GM19239 (cell line): Measurements from ENCODE around the genes KCNK18, SLC18A2, RAB11FIP2, PRLHR and DENND10.

DNA sequence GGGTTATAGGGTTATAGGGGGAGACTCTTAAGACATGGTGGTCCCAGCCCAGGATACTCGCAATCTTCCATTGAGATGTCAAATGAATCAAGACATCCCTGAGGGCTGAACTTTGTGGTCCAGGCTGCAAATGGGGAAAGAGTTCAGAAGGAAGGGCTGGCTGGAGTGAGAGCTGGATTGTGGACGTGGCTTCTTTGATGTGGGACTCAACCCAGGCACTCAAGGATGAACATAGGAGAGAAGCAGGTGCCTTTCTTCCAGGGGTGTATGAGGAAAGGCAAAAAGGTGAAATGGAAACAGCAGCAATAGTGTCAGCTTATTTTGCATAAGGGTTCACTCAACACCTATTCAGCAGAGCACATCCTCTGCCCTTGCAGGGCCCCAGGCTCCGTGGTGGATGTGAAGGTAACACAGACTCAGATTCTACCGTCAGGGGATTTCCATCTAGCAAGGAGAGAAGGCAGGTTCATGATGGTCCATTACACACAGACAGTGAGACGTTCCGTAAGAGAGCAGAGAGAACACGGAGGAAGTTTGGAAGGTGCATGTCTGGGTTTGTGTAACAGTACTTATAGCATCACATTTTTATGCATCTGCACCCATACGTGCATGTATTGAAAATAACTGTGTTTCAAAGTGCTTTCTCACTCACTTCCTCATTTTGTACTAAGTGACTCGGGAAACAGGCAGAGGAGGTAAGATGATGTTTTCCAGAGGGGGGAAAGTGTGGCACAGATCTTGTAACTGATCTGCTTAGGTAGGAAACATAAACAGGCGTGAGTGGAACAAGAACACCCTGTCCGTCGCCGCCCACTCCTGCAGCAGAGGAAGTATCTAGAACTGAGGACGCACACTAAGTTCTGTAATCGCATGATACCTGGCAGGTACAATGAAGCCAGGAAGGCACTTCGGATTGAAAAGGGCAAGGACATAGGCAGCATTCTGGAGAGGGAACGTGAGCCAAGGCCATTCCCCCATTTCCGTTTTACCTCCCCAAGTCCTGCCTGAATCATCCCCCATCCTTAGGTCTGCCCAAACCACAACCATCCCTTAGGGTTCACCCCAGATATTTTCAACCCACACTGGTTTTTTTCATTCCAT is 1.2 kb upstream of the ENO4 start:
- RRBS = no CpG with 5 or more reads among the region's 18 CpGs

- RRBS = 72% methylated on average over 2 of the region's 15 CpGs
These were observed 11.8 kb downstream of the VAX1 start for GRCh38 chr10:117126346-117126566.

DNA sequence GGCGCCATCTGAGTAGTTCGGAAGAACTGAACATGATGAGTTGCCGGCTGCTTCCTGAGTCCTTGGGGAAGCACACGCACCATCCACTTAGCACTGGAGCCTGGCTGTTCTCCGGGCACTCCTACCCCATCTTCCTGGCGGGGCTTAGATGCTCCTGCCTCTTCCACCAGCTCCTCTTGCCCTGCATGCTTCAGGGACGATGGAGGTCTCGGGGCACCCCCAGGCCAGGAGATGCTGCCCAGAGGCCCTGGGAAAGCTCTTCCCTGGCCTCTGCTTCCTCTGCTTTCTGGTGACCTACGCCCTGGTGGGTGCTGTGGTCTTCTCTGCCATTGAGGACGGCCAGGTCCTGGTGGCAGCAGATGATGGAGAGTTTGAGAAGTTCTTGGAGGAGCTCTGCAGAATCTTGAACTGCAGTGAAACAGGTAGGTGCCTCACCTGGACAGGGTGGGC is at the start of gene KCNK18:
TSS of gene KCNK18 (plus strand) at position 200 of the 450 bp plus-strand sequence.
- RRBS = 77% methylated on average over 4 of the region's 10 CpGs

DNA sequence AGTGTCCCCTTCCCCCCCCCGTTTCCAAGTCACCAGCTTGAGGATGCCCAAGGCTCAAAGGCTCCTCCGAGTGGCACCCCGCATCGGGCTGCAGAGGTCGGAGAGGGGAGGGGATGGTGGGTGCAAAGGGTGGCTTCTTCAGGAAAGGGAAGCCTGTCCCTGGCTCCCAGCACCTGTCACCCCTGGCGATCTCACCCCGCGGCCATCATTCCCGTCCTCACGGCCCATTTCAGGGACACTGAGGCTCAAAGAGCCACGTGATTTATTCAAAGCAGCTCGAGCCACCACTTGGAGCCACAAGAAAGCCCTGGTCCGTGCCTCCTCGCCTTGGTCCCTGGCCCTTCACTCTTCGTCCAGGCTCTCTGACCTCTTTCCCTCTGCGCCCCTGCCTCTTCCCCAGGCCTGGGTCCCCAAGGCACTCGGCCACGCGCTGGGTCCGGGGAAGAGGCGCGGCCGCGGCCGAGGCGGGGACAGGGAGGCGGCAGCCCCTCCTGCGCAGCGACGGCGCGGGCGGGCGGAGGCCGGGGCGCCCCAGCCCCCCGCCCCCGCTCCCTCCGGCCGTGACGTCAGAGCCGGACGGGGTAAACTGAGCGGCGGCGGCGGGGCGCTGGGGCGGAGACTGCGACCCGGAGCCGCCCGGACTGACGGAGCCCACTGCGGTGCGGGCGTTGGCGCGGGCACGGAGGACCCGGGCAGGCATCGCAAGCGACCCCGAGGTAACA is at the start of gene SLC18A2:
TSS of gene SLC18A2 (plus strand) at position 610 of the 722 bp plus-strand sequence.
- RRBS = 15% methylated on average over 37 of the region's 64 CpGs

- RRBS = no CpG with 5 or more reads among the region's 6 CpGs
These were observed 34.4 kb downstream of the SLC18A2 start for GRCh38 chr10:117275317-117275741.

- RRBS = no CpG with 5 or more reads among the region's 10 CpGs
These were observed 4.1 kb downstream of the PDZD8 start for GRCh38 chr10:117371119-117371499.

DNA sequence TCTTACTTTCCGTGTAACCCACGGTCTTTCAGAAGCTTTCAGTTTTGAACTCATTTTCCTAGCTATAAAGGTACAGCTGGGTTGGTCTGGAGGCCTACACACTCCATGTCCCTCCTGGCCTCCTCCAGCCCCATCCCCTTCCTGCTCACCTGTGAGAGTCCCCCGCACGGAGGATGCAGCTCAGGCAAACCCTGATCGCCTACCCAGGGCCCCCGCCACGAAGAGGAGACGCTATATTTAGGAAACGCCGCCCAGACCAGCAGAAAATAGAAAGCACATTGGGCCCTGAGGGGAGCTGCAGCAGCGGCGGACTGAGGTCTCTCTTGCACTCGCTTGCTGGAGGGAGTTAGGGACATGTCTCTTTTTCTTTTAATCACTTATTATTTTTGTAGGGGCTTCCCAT is 4.8 kb downstream of the EMX2 start:
- RRBS = no CpG with 5 or more reads among the region's 13 CpGs

GRCh38 chr10:117547734-117548775 is 5.5 kb downstream of the EMX2 start:
- RRBS = no CpG with 5 or more reads among the region's 34 CpGs

DNA sequence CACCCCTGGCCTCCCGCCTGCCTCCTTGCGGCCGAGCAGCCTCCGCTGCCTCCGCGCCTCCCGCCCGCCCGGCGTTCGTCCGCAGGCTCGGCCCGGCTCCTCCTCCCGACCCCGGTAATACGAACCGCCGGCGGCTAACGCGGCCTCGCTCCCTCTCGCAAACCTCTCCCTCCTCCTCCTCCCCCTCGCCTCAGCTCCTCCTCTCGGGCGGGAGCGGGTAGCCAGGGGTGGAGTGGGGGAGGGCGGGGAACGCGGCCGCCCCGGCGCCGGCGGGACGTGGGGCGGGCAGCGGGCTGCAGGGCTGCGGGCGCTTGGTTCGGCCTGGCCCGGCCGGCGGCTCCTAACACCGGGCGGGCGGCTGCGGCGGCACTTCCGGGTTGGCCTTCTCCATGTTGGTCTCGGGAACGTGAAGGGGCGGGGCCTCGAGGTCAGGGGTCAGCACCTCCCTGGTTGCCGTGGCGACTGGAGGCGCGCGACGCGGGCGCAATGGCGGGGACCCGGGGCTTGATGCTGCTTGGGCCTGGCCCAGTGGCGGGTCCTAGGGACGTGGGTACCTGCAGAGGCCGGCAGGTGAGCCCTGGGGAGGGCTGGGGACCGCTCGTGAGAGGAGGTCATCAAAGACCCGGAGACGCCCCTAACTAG is at the start of gene RAB11FIP2:
TSS of gene RAB11FIP2 (minus strand) at position 408 of the 642 bp plus-strand sequence.
- RRBS = 5% methylated on average over 16 of the region's 72 CpGs

GRCh38 chr10:118059890-118060107 is 13.1 kb upstream of the RAB11FIP2 start:
- RRBS = no CpG with 5 or more reads among the region's 4 CpGs

DNA sequence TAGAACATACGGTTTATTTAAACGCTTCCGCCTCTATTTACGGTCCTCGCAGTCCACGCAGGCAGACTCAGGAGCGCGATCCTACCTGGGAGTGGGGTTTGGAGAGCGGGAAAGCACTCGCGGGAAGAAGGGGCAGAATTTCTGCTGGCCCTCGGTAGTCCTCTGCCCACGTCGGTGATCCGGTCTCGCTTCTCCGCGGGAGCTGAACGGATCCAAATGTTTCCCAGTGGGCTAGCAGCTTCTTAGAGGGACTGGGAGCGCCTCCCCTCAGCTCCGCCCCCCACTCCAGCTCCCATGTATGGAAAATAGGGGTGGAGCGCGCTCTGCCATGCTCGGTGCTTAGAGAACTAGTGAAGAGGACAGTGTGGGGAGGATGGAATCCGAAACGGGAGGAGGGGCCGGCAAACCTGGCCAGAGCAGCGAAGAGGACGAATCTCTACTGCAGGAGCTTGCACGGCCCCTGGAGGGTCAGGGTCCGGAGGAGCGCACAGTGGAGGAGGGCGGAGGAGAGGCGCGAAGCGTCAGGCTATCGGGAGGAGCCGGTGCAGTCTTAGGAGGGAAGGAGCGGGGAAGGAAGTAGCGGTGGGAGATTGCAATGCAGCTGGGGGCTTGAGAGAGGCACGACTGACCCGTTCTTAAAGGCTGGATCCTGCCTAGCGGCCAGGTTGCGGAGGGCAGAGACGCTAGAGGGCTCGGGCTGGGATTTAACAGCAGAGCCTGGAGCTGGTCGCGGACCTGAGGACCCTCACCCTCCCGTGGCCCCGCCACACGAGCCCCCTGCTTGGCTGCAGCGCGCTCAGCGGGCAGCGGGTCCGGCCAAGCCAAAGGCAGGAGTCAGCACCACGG is at the start of gene PRLHR:
TSS of gene PRLHR (minus strand) at position 218 of the 846 bp plus-strand sequence.
- RRBS = 20% methylated on average over 12 of the region's 57 CpGs

GRCh38 chr10:118753849-118754619 is 736 bp downstream of the CACUL1 start:
- RRBS = 1% methylated on average over 5 of the region's 37 CpGs

DNA sequence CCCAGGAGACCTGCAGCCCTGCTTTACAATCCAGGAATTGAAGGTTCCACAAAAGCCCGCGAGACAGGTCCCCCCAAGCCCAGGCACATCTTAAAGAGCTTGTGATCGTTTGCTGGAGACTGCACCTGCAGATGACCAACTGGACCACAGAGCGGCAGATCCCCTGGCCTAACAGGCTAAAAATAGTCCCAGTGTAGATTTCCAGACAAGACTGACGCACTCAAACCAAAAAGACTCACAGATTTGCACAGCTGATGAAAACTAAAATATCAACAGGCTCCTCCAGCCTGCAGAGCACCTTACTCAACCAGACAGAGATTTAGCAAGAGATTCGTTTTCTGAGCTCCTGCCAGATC is 22.8 kb upstream of the NANOS1 start:
- RRBS = no CpG with 5 or more reads among the region's 6 CpGs

DNA sequence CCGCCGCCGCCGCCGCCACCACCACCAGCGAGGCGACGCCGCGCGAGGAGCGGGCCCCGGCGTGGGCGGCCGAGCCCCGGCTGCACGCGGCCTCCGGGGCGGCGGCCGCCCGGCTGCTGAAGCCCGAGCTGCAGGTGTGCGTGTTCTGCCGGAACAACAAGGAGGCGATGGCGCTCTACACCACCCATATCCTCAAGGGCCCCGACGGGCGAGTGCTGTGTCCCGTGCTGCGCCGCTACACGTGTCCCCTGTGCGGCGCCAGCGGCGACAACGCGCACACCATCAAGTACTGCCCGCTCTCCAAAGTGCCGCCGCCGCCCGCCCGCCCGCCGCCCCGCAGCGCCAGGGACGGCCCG is 768 bp downstream of the NANOS1 start:
- RRBS = 0% methylated on average over 2 of the region's 54 CpGs

- RRBS = no CpG with 5 or more reads among the region's 4 CpGs
These were observed 14.1 kb downstream of the EIF3A start for GRCh38 chr10:119066534-119066941.

DNA sequence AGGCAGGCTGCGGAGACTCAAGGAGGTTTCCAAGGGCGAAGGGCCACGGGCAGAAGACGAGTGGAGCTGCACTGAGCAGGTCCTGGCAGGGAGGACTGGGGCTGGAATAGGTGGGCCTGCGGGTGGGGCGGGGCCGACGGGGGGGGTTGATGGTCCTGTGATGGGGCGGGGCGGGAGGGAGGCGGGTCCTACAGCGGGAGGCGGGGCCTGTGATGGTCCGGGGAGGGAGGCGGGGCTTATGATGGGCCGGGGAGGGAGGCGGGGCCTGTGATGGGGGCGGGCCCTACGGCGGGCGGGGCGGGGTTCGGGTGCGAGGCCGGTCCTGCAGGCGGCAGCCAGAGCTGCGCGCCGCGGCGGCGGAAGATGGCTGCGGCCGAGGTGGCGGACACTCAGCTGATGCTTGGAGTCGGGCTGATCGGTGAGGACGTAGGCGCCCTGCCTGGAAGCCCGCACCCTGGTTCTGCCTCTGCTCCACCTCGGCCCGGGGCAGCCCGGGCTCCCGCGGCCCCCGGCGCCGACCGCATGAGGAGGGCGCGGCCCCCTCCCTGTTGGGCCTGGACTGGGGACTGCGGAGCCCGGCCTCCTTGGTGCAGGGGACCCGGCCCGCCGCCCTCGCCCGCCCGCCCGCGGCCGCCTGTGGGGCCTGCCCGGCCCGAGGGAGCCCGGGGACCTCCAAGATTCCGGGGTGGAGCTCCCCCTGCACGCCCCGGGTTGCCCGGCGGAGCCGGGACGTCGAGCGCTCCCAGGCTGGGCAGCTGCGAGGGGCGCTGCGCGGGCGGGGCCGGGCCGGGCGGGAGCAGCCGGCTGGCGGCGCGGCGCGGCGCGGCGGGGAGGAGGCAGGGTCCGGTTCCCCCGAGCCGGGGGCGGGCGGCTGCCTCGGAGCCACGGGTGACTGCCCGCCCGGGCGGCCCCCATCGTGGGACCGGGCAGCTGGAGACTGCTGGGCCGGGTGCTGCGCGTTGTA is at the start of gene DENND10:
TSS of gene DENND10 (plus strand) at position 334 of the 964 bp plus-strand sequence.
- RRBS = 2% methylated on average over 53 of the region's 106 CpGs

- RRBS = no CpG with 5 or more reads among the region's 5 CpGs
These were observed 1.5 kb downstream of the PRDX3 start for GRCh38 chr10:119177200-119177406.

GRCh38 chr10:119221270-119221671 is 13.9 kb downstream of the GRK5 start:
- RRBS = no CpG with 5 or more reads among the region's 2 CpGs

DNA sequence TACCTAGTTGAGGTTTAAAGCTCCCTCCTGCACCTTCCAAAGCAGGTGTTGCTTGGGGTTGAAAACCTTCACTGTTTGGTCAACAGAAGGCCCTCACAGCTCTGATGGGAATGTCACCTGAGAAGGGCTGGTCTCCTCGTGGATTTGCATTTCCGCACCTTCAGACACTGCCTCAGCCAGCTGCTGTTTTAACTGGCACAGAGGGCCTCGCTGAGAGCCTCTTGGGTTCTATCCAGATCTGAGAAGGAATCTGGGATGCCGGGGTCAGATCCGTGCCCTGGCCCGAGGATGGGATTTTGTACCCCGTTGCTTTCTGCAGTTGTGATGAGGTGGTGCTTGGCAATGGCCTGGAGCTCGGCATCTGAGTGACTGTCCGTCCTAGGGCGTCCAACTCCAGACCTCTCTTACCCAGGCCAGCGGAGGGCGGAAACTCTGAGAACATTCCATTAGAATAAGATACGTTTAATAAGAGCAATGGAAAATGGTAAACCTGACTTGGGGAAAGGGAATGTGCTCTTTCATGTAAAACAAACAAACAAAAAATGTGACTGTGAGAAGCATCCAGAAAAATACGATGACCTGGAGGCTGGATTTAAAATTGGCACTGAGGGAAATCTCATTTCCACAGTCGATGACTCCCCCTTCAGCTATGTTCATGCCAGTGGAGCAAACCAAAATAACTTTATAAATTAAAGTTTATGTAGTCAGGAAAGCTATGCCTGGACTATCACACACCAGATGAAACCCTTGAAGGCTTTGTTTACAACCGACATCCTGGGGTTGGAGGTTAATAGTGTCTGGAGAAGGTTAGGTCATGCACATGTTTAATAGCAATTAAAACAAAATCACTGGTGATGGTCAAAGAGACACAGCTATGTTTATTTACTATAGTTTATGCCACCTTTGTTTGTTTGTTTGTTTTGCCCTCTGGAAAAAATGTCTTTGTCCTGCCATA is 39.6 kb downstream of the GRK5 start:
- RRBS = no CpG with 5 or more reads among the region's 16 CpGs

GRCh38 chr10:119251627-119252451 is 44.5 kb downstream of the GRK5 start:
- RRBS = no CpG with 5 or more reads among the region's 14 CpGs